ENCODE results near the genes PLPP7 and PRRC2B.

DNA sequence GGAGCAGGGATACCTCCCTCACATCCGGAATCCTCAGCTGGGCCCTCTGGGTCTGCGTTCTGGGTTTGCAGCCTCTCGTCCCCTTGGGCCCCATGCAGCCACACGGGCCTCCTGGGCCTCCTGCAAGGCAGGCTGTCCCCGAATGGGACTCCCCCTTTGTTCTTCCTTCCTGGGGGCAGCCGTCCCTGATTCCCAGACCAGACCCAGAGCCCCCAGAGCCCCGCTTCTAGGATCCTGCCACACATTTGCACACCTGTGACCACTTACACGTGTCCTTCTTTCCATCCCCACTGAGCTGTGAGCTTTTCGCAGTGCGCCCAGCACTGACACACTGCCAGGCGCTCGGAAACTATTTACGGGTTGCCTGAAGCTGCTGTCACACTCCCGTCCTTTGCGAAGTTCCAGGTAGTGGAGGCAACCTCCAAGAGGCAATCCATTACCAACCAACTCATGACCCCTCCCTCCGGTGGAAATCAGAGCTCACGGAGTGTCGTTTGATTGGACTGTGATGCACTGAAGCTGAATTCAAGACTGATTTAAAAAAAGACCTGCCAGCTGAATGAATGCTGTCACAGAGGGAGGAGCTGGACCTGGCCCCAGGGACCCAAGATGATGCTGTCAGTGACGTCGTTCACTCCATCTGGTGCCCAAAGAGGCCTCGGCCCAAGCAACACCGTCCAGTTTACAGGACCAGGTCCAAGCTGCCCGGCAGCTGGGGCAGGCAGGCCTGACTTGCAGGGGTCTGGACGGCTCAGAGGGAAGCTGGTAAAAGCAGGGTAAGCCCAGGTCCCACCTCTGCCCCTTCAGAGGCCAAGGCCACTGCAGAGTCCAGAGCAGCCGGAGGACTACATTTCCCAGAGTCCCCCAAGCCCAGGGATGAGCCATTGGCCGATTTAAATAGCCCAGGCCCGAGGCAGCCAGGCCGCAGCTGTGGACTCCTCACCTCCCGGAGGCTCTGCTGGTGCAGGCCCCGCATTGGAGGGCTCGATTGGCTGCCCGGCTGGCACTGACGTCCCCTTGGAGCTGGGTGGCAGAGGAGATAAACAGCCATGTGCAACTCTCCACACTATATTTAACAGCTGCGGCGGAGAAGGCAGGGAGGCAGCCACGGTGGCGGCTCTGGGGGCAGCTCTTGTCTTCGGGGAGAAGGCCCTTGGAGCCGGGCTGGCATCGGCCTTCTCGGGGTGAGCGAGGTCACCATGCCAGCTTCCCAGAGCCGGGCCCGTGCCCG is at the start of gene PLPP7:
Gene PLPP7, plus strand, starts transcription at position 925 of the 1,231 bp plus-strand sequence.
- RRBS: 70% methylated on average over 11 of the region's 45 CpGs

- RRBS: 70% methylated on average over 3 of the region's 33 CpGs
Observed at GRCh38 chr9:131290030-131290696, 640 bp downstream of the PLPP7 start.

DNA sequence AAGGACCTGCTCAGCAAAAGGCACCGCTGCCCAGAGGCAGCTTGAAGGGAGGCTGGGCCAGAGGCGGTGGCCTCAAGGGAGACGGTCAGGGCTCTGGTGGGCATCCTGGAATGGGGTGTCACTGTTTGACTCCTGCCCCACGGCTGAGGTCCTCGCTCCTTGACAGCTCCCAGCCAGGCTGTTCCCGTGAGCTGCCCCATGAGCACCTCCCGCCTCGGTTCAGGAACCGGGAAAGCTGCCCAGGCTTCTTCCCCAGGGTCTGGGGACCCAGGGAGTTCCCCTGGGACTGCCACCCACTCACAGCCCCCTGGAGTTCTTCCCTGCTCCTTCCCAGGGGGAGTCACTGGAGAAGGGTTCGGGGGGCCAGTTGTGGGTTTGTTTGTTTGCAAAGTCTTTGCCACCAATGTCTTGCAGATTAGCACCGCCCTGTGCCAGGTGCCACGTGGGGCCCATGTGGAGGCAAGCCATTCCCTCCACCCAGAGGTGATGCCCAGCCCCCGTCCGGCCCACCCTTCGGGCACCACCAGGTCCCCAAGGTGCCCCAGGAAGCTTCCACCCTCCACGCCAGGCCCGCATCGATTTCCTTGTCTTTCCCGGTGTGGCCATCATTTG is 1.3 kb downstream of the PLPP7 start:
- RRBS: 99% methylated on average over 6 of the region's 19 CpGs

DNA sequence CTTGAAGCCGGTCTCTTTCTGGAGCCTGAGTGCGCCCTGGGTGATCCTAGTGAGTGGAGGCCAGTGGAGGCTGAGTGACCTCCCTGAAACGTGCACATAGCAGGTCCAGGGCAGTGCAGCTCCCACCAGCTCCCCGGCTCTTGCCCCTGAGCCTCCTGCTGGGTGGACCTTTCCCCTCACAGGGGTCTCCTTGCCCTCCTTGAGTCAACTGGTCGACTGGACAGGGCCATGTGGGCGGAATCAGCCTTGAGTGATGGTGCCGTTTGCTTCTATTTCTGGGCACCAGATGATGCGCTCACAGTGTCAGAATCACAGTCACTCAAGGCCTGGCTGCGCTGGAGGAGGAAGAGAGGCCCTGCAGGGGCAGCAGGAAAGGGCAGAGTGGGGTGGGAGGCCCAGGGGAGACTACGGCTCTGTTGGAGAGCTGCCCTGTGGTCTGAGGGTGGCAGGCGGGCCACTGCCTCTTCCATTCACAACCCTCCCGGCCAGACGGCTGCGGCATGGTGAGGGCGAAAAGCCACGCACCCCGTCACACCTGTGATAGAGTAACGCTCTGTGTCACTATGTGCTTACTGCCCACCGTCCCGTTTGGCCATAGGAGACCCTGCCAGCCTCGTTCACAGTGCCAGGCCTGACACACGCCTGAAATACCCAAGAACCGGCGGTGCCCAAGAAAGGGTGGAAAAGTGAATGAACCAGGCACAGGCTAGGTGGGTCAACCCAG is 9.8 kb downstream of the PLPP7 start:
- RRBS: no CpG with 5 or more reads among the region's 24 CpGs

DNA sequence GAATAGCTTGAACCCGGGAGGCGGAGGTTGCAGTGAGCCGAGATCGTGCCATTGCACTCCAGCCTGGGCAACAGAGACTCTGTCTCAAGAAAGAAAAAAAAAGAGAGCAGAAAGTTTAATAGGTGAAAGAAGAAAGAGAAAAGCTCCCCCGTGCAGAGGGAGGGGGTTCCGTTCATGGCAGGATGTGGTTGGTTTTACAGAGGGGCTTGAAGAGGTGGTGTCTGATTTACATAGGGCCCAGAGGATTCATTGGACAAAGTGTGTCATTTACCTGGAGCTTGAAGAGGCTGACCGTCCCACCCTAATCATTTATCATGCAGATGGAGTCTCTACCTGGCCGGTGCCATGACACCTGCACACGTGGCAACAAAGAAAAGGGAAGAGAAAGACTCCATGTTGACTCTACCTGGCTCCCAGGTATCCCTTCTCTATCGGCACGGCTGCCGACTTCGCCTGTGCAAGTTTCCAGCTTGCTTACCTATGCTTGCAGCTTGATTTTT is 35.4 kb upstream of the PRRC2B start:
- RRBS: no CpG with 5 or more reads among the region's 13 CpGs

DNA sequence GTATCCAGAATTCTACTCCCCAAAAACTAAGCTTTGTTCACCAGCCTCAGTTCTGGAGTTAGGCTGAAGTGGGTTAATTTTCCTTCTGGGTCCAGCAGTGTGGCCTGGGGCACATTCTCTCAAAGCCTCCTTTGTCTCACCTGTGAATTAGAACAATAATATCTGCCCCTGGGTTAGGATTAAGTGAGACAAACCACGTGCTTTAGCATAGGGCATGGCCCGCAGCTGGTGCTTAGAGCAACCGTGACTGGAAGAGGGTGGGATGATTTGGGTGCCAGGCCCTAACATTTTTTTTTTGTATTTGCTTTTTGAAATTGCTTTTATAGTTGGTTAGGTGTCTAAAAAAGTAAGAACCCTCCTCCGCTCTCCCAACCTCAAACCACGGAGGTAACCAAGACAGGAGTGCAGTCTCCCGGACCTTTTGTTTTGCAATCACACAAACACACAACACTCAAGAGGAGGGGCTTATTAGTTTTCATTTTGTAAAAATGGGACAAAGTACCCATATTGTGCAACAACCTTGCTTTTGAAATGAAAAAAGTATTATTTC is 794 bp upstream of the PRRC2B start:
- RRBS: no CpG with 5 or more reads among the region's 6 CpGs

GRCh38 chr9:131393567-131393917 is 344 bp upstream of the PRRC2B start:
- RRBS: 3% methylated on average over 16 of the region's 23 CpGs

- RRBS: 3% methylated on average over 27 of the region's 71 CpGs
Observed at GRCh38 chr9:131393918-131394331, at the start of gene PRRC2B. Gene PRRC2B, plus strand, starts transcription at chr9:131394086.

DNA sequence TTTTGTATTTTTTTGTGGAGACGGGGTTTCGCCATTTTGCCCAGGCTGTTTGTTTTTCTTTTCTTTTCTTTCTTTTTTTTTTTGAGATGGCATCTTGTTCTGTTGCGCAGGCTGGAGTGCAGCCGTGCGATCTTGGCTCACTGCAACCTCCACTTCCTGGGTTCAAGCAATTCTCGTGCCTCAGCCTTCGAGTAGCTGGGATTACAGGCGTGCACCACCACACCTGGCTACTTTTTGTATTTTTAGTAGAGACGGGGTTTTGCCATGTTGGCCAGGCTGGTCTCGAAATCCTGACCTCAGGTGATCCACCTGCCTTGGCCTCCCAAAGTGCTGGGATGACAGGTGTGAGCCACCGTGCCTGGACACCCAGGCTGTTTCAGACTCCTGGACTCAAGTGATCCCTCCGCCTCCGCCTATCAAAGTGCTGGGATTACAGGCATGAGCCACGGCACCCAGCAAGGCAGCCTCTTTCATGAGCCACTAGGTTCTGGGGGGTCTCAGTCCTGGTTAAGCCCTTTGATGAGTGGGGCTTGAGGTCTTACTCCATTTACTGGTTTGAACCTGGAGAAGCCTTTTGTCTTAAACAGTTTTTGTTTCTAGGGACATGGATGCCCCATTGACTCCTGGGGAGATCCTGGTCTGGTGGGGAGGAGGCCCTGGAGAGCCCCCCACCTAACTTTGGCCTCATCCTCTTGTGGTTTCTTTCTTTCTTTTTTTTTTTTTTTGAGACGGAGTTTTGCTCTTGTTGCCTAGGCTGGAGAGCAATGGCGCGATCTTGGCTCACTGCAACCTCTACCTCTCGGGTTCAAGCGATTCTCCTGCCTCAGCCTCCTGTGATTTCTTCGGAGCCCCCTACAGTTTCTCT is 6.6 kb downstream of the PRRC2B start:
- RRBS: no CpG with 5 or more reads among the region's 20 CpGs

DNA sequence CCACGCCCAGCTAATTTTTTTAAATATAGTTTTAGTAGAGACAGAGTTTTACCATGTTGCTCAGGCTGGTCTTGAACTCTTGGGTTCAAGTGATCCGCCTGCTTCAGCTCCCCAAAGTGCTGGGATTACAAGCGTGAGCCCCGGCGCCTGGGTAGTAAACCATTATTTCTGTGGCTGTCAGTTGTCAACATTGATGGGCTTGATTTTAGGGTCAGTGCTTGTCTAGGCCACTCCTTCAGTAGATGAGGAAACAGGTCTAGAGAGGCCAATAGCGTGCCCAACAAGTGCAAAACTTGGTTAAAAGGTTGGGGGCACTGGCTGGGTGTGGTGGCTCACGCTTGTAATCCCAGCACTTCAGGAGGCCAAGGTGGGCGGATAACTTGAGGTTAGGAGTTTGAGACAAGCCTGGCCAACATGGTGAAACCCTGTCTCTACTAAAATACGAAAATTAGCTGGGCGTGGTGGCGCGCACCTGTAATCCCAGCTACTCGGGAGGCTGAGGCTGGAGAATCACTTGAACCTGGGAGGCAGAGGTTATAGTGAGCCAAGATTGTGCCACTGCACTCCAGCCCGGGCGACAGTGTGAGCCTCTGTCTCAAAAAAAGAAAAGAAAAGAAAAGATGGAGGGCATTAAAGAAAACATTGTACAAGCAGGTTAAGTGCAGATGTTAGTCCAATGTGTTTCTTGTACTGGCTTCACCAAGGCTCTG is 30.4 kb downstream of the PRRC2B start:
- RRBS: no CpG with 5 or more reads among the region's 15 CpGs

DNA sequence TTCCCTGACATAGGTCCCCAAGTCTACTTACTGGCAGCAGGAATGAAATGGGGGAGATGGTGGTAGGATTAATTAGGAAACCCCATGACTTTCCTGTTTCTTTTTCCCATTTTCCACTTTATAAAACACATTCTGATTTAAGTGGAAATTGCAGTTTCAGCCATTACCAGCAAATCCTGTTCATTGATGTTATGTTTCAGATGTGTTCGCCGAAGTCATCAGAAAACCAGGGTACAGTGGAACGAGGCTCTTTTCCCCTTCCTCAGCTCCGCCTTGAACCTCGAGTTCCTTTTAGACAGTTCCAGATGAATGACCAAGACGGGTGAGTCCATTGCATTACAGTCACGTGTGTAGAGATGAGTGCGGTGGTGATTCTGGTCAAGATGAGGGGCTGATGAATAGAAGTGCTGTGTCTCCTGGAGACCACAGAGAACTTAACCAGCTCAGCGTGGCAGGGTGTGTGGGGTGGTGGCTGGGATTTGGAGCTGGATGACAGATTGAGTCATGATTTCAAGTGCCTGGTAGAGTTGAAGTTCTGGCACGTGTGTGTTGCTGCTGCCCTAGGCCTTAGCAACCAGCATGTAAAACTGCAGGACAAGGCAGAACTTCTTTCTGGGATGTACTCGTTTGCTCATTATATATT is 53.1 kb downstream of the PRRC2B start:
- RRBS: no CpG with 5 or more reads among the region's 11 CpGs

- RRBS: no CpG with 5 or more reads among the region's 16 CpGs
Observed at GRCh38 chr9:131478226-131478815, 24.4 kb upstream of the POMT1 start.

DNA sequence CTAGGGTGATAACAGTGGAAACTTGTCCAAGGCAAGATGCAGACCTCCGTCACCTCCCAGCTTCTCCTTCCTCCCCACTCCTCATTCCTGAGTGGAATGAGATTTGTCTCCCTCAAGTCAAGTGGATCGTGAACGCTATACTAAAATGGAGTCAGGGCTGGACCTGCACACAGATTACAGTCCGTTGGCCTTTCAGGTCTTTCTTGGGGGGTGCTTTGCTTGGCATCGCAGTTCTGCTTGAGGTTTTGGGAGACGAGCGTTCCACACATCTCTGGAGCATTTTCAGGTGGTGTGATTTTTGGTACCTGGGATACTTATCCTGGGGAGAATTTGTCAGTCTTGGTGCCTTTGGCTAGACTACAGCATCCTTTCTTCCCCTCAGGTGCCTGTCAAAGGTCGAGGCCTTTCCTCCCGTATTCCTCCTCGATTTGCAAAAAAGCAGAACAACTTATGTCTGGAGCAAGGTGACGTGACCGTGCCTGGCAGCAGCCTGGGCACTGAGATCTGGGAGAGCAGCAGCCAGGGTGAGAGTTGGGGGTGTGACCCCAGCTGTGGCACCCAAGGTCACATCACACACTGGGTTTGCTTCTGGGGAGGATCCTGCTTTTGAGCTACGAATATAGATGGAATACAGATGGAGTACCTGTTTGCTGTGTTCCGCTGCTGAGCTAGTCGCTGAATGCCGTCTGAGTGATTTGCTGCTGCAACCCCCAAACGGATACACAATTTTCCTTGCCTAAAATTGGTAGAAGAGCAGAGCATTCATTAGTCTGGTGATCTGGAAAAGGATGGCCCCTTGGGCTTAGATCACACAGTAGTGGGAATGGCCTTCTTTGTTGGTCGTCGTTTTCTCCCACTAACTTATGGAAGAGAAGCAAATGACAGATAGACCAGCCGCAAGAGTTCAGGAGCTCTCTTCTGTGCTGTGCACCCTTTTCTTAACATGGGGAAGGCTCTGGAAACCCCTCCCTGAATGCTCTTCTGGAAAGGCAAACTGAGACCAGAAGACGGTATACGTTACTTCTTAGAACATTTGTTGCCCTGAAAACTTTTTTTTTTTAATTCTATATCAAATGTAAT is 23.5 kb upstream of the POMT1 start:
- RRBS: no CpG with 5 or more reads among the region's 22 CpGs

DNA sequence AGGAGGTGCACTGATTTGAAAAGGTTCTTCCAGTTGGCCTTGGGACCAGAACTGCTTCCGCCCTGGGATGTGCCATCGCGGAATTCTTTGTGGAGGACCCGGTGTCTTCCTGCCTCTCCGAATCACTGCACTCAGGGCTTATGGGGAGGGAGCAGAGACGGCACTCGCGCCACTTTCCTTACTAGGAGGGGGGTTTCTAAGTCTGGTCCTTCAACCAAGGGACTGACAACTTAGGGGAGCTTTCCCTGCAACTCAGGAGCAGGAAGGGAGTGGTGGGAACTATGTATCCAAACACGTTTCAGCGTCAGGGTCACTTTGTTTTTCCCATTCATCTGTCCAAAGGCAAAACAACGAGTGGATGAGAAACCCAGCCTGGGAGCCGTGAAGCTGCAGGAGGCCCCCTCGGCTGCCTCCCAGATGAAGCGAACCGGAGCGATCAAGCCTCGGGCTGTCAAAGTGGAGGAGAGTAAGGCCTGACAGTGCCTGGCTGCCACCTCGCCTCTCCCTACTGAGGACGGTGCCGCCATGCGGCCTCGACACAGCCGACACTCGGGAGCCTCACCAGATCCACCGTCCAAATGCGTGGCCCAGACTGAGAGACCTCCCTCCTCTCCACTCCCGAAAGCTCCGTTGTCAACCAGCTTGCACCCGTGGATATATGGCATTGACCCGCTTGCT is 7.2 kb upstream of the POMT1 start:
- RRBS: no CpG with 5 or more reads among the region's 30 CpGs

GRCh38 chr9:131603027-131603605 is 57.8 kb downstream of the PRRT1B start:
- RRBS: no CpG with 5 or more reads among the region's 10 CpGs

- RRBS: no CpG with 5 or more reads among the region's 34 CpGs
Observed at GRCh38 chr9:131607914-131609138, 63.0 kb downstream of the PRRT1B start.

GRCh38 chr9:131621385-131622320 is 76.3 kb downstream of the PRRT1B start:
- RRBS: no CpG with 5 or more reads among the region's 31 CpGs

- RRBS: no CpG with 5 or more reads among the region's 12 CpGs
Observed at GRCh38 chr9:131641454-131642003, 96.2 kb downstream of the PRRT1B start.

DNA sequence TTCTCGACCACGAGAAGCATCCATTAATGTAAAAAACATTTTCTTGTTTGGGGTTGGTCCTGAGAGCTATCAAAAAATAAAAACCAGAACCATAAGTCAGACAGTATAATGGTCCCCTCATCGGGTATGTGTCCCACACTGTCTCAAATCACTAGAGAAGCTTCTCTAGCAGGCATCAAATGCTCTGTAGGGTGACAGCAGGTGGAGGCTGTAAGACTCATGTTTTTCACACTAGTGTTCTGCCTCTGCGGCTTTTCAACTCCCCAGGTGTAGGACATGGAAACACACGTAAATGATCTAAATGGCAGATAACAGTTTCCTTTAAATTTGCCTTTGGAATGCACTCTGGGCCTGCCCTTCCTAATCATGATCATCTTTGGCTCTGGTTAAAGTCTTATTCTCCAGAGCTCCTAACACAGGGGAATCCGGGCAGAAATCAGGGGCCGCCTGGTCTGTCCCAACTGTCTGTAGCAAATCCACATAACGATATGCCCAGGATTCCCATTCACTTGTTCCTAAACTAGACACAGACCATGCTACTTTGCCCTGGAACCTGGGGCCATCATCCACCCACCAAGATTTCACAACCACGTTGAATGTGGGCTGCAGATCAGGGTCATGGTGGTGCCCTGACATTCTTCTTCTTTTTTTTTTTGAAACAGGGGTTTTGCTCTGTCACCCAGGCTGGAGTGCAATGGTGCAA is 34.1 kb downstream of the RAPGEF1 start:
- RRBS: no CpG with 5 or more reads among the region's 9 CpGs

- RRBS: no CpG with 5 or more reads among the region's 18 CpGs
Observed at GRCh38 chr9:131731468-131732638, 8.0 kb downstream of the RAPGEF1 start.

Measured in mononuclear cell (primary cell).